ENCODE measurements around a stretch of chr5.

GRCh38 chr5:81300724-81301167 lies 641 bp upstream of the ZCCHC9 start:
- RRBS: no CpG with 5 or more reads among the region's 6 CpGs

DNA sequence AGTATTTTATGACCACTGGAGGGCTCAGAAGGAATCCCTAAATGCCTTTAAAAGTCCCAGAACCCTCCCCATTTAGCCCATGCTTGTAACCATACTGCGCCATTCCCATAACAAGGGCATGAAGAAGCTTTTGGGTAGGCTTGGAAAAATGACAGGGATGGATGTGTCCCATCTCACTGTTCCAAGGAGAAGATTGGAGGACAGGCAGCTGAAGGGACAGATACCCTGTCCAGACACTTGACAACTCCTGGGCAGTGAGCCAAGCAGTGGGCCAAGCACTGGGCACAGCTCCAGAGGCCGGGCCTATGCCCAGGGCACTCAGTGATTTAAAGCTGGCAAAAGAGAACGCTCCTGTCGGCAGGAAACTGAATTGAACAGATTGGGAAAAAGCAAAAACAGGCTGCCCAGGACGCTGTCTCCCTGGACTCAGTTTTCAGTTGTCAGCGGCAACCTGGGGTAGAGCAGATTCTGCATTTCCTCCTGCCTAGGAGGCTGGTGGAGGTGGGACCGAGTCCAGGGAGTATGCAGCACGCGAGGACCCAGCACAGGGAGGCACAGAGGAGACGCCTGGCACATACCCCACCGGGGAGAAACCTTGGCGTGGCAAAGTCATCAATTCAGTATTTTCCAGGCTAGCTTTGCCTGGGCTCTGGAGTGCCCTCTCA lies 106.5 kb upstream of the SSBP2 start:
- RRBS: no CpG with 5 or more reads among the region's 12 CpGs

- RRBS: no CpG with 5 or more reads among the region's 29 CpGs
Measured at GRCh38 chr5:82274302-82275067, 3.7 kb downstream of the RPS23 start.

DNA sequence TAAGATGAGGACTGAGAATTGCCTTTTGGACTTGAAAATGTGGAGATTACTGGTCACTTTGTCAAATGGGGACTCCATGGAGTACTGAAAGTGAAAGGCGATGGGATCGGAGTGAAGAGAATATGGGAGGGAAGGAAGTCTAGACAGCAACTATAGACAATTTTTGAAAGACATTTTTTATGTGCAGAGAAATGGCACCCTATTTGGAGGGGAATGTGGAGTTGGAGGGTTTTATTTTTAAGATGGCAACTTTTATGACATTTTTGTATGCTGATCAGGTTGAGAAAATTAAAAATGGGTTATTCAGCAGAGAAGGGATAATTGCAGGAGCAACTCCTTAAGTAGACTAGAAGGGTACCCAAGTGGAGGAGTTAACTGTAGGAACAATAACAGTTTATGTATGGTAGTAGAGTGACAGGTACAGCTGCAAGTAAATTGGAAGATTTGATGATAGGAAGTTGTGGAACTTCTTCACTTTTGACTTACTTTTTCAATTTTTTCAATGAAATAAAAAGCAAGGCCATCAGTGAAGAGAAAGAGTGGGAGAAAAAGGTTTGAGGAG lies 2.4 kb upstream of the RPS23 start:
- RRBS: no CpG with 5 or more reads among the region's 2 CpGs

DNA sequence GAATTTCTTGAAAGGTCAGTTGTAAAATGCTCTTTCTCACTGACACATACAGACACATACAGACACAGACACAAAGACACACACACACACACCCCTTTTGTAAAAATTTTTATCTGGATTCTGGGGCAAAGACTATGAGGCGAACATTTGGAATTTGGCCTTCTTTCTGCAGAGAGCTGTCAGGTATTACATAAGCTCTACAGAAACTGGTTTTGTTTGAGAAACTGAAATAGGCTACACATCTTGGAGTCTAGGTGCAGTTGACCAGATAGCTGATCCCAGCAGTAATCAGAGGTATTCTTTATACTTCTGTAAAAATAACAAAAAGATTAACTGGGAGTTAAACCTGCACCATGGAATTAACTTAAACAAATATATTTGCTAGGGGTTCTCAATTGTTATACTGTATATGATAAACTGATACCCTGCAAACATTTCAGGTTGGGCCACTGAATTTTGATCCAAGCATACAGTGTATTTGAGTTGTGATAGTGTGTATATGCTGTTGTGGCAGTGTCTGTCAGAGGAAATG lies 316.1 kb upstream of the RPS23 start:
- RRBS: no CpG with 5 or more reads among the region's 1 CpG

DNA sequence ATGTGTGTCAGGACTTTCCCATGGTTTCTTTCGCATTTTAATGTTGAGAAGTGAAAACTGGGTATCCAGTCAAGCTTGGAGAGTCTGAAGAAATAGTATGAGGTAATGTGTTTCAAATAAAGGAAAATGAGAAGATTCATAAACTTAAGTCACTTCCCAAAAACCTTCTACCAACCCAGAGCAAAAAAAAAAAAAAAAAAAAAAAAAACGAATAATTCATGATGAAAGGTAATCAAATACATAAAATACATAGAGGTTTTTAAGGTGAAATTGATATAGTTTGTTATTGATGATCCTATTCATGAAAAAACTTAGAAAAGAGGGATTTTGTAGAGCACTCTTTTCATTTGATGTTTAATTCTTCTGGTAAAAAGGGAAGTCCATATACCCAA lies 187.7 kb upstream of the VCAN start:
- RRBS: no CpG with 5 or more reads among the region's 2 CpGs

DNA sequence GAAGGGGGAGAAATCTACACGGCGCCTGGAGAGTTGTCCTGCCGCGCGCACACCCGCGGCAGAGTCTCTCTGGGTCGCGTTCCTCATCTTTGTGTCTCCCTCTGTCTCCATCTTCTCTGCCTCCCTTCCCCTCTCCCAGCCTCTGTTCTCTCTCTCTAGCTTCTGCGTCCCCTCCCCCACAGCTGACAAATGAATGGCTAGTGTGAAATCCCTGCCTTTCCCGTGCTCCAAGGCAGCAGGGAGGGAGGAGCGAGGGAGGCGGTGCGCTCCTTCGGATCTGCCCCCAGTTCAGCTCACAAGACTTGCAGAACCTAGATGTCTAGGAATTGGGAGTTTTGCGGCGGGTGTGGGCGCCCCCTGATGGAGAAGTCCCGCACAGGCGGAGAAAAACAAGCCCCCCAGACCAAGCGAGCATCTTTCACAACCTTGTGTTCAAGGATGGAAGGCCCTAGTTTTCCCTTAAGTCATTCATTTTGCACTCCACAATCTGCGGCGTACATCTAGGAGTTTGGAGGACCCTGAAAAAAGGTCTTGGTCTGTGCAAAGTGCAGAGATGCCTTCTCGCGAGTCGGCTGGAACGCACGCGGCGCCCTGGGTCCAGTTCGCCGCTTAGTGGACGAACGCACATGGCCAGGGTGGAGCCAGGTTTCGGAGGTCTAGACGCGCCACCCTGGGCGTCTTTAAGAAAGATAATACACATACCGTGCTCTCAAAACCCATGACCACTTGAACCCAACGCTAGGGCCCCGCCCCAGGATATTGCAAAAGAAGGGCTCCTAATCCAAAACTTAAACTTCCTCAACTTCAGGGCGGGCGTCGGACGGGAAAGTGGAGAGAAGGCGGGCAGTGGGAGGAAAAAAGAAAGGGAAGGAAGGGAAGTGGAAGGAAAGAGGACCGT lies 2.1 kb downstream of the VCAN start:
- RRBS: no CpG with 5 or more reads among the region's 47 CpGs

- RRBS: no CpG with 5 or more reads among the region's 8 CpGs
Measured at GRCh38 chr5:83553340-83553692, 81.8 kb downstream of the VCAN start.

- RRBS: no CpG with 5 or more reads among the region's 2 CpGs
Measured at GRCh38 chr5:83969148-83969661, 248.6 kb upstream of the HAPLN1 start.

DNA sequence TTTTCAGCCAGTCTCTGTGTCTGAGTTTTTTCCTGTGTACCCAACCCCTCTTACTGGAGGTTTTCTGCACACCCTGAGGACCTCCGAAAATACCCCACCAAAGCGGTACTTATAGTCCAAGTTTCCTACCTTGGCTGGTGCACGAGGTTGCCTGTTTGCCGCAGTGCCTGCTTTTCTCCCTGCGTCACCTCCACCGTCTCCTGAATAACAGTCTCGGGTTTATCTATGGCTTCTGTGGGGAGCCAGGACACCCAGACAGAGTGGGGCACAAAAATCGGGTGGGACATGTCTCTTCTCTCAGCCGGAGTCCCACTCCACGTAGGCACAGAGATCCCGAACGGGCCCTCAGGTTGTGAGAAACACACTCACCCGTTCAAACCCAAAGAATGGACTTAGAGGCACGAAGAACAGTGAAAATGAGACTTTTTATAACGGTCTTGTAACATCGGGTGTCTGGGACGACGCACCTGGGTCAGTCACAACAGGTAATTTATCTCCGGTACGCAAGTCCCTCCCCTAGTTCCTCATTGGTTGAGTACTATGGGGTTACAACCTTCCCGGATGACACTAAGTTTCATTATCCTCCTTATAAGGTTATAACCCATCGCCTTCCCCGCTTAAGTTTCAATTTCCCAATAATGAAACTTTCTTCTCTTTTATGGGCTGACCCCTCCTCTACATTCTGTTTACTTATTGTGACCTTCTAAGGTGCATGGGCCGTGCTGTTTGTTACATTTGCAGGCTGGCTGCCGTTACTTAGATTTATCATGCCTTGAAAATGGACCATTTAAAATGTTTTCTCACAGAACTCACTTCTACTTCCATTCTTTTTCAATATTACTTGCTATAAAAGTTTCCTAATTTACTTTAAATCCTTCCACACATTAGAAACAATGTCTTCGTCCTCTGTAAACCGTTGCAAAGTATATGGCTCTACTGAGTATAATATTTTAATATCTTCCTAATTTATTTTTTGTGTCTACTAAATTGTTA lies 970.1 kb upstream of the COX7C start:
- RRBS: 80% methylated on average over 1 of the region's 27 CpGs

DNA sequence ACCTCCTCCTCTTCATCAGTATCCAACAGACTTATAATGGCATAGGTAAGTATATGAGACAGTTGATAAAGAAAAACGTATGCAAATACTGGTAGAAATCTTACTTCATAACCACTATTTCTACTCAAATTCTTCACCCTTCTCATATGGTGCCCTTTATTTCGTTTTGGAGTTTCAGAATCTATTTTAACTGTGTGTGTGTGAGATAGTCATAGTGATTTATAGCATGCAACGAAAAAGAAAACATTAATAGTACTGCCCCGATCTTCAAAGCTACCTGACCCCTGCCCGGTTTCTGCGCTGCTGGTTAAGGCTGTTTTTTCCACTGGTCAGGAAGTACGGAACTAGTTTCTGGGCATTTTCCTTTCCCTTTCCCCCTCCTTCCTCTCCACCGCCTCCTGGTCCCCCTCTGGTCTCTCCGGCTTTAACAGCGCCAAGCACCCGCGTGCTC lies 536 bp upstream of the RASA1 start:
- RRBS: 2% methylated on average over 4 of the region's 12 CpGs

DNA sequence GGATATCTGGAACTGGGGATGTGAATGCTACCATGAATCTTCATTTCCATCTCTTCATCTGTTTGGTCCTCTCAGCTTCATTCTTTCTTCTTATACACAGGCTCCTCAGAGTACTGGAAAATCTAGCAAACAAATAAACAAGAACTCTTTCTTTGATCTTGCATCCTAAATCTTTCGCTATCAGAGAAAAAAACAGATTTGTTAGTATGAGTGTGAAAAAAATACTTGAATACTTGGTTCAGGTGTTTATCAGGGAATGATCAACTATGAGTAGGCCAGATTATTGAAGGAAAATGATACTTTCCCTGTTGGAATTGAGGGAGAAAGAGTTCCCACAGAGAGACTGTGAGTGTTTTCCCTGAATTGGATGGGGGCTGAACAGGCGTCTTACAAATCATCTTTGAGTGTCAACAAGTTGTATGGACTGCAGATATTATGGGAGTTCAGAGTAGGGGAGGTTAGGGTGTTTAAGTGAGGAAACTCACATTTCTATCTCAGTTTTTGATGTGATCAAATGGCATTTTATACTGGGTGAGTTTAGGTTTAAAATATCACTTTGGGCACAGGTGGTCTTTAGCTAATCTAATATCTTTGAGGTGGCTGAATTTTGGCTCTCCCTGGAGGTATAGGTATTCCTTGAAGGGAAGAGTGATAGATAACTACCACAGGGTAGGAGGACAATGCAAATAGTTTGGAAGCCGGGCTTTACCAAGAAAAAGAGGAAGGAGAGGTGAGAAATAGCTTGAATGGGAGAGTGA lies 45.2 kb downstream of the RASA1 start:
- RRBS: no CpG with 5 or more reads among the region's 3 CpGs

DNA sequence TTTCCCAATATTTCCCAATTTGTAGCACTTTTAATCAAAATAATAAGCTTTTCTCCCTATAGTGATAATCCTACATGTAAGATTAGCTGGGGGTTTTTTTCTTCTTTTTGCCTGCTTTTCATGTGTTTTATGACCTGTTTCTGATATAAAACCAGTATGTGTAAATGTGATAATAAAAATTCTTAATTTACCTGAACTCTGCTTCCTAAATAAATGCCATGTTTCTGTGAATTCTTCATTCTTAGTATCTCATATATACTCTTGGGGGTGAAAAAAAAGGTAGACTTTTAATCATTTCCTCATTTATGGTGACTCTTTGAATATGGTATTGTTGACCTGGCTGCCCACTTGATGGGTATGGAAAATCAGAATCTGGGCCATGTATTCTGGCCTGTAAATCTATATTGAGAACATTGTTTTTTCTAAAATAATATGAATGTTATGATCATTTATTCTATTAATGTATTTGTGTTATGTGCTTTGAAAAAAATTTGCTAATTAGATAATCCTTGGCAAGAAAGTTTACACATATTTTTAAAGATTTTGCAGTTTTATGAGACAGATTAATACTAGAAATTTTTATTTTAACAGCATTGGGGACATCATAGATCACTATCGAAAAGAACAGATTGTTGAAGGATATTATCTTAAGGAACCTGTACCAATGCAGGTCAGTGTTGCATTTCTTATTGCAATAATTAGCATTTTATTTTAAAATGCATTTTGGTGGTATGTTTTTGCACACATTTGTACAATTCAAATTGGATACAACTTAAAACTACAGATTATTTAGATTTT lies 60.0 kb downstream of the CCNH start:
- RRBS: no CpG with 5 or more reads among the region's 1 CpG

DNA sequence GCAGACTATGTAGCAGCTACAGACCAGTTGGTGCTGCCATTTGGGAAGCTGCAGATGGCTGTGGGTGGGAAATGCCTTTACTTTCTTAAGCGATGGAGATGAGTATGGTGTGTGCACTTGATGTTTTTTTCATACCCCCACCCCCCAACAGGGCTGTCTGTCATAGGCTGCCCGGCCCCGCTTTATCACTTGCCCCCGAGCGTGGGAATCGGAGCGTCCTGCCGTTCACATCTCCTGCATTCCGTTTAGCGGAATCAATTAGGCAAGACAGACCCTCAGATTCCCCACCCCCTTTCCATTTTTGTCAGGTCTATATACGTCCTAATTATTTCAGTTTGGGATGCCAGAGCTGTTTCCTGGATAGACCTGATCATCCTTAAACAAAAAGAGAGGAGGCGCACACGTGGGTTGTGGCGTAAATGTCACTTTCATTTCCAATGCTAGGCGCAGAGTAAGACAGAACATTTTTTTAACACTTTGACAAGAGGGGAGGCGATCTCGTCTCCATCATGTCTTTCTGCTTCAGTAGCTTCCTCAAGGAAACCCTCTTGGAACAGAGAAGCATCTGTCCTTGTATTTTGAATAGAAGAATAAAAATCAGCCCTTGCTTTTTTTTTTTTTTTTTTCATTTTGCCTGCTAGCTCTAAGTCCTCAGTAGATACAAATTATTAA lies 217.2 kb downstream of the MEF2C start:
- RRBS: no CpG with 5 or more reads among the region's 17 CpGs

DNA sequence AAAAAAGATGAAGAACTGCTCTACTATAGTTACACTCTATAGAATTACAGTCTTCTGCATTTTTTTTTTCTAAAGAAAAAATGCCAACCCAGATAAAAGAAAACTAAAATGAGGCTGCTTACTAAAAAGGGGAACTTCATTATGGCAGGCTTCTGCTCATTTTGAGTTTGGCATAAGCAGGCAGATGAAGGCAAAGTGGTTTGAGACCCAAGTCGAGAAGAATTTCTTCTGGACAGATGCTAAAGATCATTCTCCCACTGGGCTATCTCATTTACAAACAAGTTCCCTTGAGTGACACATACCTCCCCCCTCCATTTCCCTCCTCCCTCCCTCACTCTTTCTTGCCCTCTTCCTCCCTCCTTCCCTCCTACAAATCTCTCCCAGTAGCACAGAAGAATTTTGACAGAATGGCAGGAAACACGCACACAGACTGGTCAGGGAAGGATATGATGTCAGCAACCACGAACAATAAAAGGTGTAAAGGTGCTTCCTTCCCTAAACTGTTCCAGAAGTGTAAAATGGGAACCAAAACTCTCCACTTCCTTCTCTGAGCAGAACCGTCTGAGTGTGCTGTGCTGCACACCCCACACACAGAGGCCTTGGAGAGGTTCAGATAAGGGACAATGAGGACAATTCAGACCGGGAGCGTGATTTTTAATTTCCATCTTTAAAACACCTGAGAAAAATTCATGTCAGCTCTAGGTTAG lies 55.9 kb downstream of the MEF2C start:
- RRBS: no CpG with 5 or more reads among the region's 6 CpGs

GRCh38 chr5:88890270-88891015 lies 7.5 kb upstream of the MEF2C start:
- RRBS: no CpG with 5 or more reads among the region's 6 CpGs

- RRBS: no CpG with 5 or more reads among the region's 4 CpGs
Measured at GRCh38 chr5:89301461-89302055, 418.6 kb upstream of the MEF2C start.

- RRBS: no CpG with 5 or more reads among the region's 27 CpGs
Measured at GRCh38 chr5:90073387-90074127, 336.0 kb downstream of the CETN3 start.

GRCh38 chr5:90408412-90408945 lies 1.1 kb downstream of the CETN3 start:
- RRBS: no CpG with 5 or more reads among the region's 7 CpGs

GRCh38 chr5:90475065-90475285 lies 311 bp downstream of the POLR3G start:
- RRBS: no CpG with 5 or more reads among the region's 3 CpGs